Heart left ventricle (tissue), 7 donors: ENCODE measurements around the genes APC, REEP5, MCC and TMED7.

- PRO-cap, 6 experiments, result no peak in any of the 6 experiments
- RAMPAGE, long total RNA, 2 experiments, result no peak in any of the 2 experiments
- RRBS, result no CpG with 5 or more reads among the region's 3 CpGs
These were observed 8.7 kb upstream of the APC start for GRCh38 chr5:112728929-112729411.

DNA sequence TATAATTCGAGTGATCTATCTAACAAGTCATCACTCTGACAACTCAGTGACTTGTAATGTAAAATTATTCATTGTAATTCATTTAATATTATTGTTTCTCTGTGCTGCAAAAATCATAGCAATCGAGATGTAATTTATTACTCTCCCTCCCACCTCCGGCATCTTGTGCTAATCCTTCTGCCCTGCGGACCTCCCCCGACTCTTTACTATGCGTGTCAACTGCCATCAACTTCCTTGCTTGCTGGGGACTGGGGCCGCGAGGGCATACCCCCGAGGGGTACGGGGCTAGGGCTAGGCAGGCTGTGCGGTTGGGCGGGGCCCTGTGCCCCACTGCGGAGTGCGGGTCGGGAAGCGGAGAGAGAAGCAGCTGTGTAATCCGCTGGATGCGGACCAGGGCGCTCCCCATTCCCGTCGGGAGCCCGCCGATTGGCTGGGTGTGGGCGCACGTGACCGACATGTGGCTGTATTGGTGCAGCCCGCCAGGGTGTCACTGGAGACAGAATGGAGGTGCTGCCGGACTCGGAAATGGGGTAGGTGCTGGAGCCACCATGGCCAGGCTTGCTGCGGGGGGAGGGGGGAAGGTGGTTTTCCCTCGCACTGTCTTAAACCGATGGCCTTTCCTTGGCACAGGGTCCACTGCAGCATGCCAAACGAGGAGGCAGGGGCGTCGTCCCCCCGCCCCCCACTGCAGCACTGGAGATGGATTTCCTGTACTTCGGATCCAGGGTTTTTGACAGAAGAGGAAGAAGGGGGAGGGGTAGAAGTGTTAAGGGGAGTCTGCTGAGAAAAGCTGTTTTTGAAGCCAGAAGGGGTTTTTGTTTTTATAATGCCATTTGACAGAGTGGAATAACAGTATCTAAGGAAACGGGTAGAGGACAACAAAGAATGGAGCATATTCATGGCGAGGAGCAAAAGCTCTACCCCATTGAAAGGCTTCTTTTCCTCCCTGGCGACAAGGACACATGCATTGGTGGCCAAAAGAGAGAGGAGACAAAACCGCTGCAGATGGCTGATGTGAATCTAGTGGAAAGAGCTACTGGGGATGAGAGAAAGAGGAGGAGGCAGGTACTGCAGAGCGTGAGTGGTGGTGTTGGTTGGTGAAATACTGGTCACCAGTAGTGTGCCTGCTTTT lies at the start of gene APC:
Gene APC, plus strand, starts transcription at position 490 of the 1,132 bp plus-strand sequence.
- PRO-cap, 6 experiments, result peak in 6 of 6 experiments; most common plus-strand start position 493 of the sequence (in 5); most common minus-strand start position 365 of the sequence (in 4)
- RAMPAGE, long total RNA, 2 experiments, result start-site peak on the plus strand in 2 of 2 experiments, centred at positions 493 to 494 of the sequence, 67 to 94 reads per replicate
- RRBS, result no CpG with 5 or more reads among the region's 42 CpGs

- PRO-cap, 6 experiments, result no peak in any of the 6 experiments
- RAMPAGE, long total RNA, 2 experiments, result no peak in any of the 2 experiments
- RRBS, result no CpG with 5 or more reads among the region's 11 CpGs
These were observed 22.8 kb upstream of the SRP19 start for GRCh38 chr5:112837978-112839060.

- PRO-cap, 6 experiments, result no peak in any of the 6 experiments
- RAMPAGE, long total RNA, 2 experiments, result no peak in any of the 2 experiments
- RRBS, result no CpG with 5 or more reads among the region's 4 CpGs
These were observed 2.4 kb downstream of the SRP19 start for GRCh38 chr5:112863542-112863920.

GRCh38 chr5:112921902-112922824 lies at the start of gene REEP5:
TSS of gene REEP5 (minus strand) at chr5:112922227.
- PRO-cap, 6 experiments, result peak in 6 of 6 experiments; most common plus-strand start chr5:112922418 (in 1); most common minus-strand start chr5:112922210 (in 5)
- RAMPAGE, long total RNA, 2 experiments, result start-site peak on the minus strand in 2 of 2 experiments, at chr5:112922208-112922330 at its widest, 1,205 to 2,502 reads per replicate
- RRBS, result 1% methylated on average over 29 of the region's 72 CpGs

GRCh38 chr5:112977686-112977978 lies 1.0 kb downstream of the DCP2 start:
- PRO-cap, 6 experiments, result no peak in any of the 6 experiments
- RAMPAGE, long total RNA, 2 experiments, result no peak in any of the 2 experiments
- RRBS, result no CpG with 5 or more reads among the region's 5 CpGs

GRCh38 chr5:113013420-113014209 lies 37.0 kb downstream of the DCP2 start:
- PRO-cap, 6 experiments, result no peak in any of the 6 experiments
- RAMPAGE, long total RNA, 2 experiments, result no peak in any of the 2 experiments
- RRBS, result no CpG with 5 or more reads among the region's 3 CpGs

DNA sequence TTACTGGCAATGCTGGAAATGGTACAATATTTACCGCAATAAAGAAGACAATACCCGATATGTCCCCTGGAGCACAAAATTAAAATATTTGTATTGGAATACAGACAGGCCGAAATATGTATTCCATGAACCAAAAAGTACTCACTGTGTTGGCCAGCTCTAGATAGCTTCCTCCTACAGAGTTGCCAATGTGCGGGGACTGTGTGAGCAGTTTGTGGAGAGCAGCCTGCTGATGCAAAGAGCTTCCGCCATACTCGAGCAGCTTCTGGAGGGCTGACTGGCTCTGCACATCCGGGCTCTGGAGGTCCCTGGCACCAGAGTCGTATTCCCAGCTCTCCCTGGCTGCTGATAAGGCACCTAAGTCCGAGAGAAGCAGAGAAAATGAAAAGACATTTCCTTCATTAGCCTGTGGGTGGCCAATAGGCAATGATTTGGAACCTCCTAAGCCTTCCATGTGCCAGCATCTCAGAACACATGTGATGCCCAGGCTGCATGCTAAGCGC lies 94.4 kb downstream of the TSSK1B start:
- PRO-cap, 6 experiments, result no peak in any of the 6 experiments
- RAMPAGE, long total RNA, 2 experiments, result start-site peak on the minus strand in 1 of 2 experiments, centred at position 342 of the sequence, 10 reads per replicate
- RRBS, result no CpG with 5 or more reads among the region's 10 CpGs

DNA sequence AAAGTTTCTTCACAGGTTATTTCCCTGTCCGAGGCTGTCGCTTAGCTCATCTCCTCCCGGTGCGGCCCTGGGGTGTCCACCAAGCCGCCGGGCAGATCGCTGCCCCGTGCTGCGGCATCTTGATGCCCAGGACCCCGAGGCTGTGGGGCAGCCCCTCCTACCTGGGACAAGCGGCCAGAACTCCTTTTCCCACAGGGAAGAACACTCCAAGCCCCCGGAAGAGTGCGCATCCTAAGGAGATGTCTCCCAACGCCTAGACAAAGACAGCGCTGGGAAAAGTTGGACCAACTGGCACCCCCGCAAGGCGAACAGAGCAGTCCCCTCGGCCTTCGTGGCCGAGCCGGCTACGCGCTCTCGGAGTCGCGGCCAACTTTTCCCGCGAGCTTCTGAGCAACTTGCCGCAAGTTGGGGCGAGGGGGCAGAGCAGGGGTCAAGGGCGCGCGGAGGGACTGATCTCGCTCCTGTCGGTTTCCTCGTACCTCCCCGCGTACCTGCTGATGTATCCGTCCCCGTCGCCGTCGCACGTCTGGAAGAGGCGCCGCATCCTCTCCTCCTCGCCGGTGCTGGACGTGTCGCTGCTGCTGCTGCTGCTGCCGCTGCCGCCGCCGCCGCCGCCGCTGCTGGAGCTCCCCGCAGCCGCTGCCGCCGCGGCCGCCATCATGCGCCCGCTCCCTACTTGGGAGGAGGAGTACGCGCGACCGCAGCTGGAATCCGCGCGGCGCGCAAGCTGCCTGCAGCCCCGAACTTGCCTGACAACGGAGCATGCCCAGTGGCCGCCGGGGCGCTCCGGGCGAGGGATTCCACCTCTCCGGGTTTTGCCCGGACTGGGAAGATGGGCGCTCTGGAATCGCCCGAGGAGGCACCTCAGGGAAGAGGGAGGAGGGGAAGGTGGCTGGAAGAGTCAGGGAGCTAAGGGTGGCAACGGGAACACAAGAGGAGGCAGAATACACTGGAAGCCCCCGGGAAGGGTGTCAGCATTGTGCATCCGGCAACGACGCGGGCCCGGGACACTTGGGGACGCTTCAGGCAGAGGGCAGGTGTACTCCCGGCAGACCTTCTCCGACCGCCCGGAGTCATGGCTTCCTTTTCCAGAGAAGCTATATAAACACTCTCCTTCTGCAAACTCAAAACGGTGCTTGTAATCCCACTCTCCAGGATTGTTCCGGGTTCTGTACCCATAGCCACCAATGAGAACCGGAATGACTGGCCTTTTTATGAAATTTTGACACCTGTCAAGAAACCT lies at the start of gene MCC:
Gene MCC, minus strand, starts transcription at position 700 of the 1,243 bp plus-strand sequence.
- PRO-cap, 6 experiments, result peak in 6 of 6 experiments; most common plus-strand start position 805 of the sequence (in 4); most common minus-strand start position 671 of the sequence (in 4)
- RAMPAGE, long total RNA, 2 experiments, result no peak in any of the 2 experiments
- RRBS, result 6% methylated on average over 11 of the region's 101 CpGs

DNA sequence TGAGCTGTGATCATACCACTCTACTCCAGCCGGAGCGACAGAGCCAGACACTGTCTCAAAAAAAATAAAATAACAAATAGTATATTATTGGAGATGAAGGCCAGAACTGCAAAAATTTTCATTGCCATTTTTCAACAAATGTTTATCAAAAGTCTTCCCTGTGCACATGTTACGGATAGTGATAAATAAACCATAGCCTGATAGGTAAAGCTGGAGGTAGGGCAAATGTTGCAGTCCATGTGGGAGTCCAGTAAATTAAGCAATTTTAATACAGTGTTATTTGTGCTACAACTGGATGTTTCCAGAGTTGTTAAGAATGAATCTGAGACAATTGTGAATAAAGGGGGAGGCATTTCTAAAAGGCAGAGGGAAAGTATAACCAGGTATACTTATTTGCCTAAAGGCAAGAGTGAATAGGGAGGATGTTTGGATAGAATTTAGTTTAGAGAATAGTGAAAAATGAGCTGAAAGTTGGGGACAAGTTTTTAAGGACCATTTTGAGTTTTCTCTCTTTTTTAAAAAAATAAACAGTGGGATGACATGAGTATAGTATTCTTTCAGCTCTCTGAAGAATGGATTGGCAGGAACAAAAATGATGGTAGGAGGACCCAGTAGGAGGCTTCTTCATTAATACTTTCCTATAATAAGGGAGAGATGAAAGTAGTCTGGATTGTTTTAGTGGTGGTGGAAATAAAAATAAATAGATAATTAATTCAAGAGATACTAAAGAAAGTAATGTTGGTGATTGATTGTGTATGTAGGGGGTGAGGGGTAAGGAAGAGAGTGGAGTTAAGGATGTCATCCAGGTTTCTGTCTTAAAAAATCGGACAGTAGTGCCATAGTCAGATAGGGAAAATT lies 44.5 kb downstream of the YTHDC2 start:
- PRO-cap, 6 experiments, result no peak in any of the 6 experiments
- RAMPAGE, long total RNA, 2 experiments, result no peak in any of the 2 experiments
- RRBS, result no CpG with 5 or more reads among the region's 4 CpGs

GRCh38 chr5:114055696-114056776 lies 305.8 kb upstream of the KCNN2 start:
- PRO-cap, 6 experiments, result peak in 6 of 6 experiments; most common plus-strand start chr5:114056005 (in 3); most common minus-strand start chr5:114055882 (in 5)
- RAMPAGE, long total RNA, 2 experiments, result start-site peak on the plus strand in 2 of 2 experiments, at chr5:114055965-114056033 at its widest, 25 to 89 reads per replicate
- RRBS, result 2% methylated on average over 7 of the region's 57 CpGs

DNA sequence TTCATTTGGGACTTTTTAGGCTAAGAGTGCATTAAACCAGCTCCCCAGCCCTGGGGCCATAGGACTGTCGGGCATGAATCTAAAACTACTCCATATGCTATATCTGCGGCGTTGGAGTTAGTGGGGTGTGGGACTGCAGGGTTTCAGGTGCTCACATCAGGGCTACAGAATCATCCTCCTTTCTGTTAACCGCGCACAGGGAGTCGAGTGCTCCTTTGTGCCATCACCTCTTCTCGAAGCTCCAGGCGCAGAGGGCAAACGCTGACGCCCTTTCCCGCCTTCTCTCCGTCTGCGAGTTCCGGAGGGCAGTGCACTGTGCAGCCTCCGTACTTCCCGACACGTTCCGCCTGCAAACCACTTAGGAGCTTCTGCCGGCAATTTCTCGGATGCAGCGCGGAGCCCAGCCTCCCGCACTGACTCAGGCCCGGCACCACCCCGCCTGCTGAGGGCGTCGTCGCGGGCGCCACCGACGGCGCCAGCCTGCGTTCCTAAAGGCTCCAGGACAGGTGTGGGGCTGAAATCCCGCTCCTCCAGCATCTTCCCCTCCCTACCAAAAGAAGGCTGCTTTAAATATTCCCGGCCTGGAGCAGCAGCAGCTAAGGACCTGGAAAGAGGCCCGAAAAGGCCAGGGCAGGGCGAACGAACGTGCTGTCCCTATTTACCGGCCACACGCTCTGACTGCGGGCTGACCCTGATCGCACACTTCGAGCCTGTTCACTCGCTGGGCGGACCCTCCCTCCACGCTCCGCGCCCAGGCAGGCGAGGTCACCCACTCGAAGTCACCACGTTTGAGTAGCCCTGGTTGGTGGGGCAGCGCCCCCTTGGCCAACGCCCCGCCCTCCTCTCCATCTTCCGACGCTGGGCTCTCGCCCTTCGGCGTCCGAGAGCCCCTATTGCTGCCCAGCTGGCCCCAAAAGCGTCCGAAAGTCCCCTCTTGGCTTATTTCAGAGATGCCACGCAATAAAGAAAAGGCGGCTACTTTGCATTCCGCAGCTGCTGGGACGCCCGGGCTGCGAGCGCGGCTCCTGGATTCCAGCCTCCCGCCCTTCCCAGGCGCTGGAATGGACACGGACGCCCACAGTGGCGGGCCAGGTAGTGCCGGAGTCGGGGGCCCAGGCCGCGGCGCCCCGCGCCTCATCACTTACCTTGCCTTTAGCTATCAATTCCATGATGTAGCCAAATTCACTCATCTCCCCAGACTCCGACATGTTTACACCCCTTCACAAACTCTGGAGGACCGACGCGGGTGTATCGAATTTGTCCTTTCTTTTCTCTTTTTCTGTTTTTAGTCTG lies 9.6 kb upstream of the TRIM36 start:
- PRO-cap, 6 experiments, result no peak in any of the 6 experiments
- RAMPAGE, long total RNA, 2 experiments, result no peak in any of the 2 experiments
- RRBS, result 8% methylated on average over 23 of the region's 89 CpGs

- PRO-cap, 6 experiments, result no peak in any of the 6 experiments
- RAMPAGE, long total RNA, 2 experiments, result no peak in any of the 2 experiments
- RRBS, result 2% methylated on average over 20 of the region's 60 CpGs
These were observed 10.6 kb upstream of the TRIM36 start for GRCh38 chr5:115180126-115180869.

GRCh38 chr5:115455899-115456352 lies 88.6 kb downstream of the FEM1C start:
- PRO-cap, 6 experiments, result no peak in any of the 6 experiments
- RAMPAGE, long total RNA, 2 experiments, result no peak in any of the 2 experiments
- RRBS, result no CpG with 5 or more reads among the region's 5 CpGs

DNA sequence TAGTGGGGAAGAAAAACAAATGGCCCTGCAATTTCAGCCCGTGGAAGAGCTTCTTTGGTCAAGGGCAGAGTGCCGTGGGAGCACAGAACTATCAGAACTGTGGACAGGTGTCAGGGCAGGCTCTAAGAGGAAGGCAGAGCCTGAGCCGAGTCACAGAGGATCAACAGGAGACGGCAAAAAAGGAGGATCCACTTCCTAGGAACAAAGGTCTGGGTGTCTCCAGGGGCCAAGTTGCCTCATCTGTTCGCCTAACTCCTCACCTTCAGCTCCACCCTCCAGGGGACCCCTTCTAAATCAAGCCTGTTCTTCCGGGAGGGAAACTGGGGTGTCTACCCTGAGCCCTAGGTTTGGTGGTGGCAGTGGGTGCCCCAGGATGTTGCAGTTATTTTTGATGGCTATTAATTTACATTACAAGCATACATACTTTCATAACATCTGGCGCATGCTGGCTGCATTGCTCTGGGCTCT lies 88.0 kb downstream of the FEM1C start:
- PRO-cap, 6 experiments, result no peak in any of the 6 experiments
- RAMPAGE, long total RNA, 2 experiments, result no peak in any of the 2 experiments
- RRBS, result no CpG with 5 or more reads among the region's 7 CpGs

- PRO-cap, 6 experiments, result no peak in any of the 6 experiments
- RAMPAGE, long total RNA, 2 experiments, result no peak in any of the 2 experiments
- RRBS, result no CpG with 5 or more reads among the region's 9 CpGs
These were observed 13.1 kb upstream of the FEM1C start for GRCh38 chr5:115557353-115558469.

DNA sequence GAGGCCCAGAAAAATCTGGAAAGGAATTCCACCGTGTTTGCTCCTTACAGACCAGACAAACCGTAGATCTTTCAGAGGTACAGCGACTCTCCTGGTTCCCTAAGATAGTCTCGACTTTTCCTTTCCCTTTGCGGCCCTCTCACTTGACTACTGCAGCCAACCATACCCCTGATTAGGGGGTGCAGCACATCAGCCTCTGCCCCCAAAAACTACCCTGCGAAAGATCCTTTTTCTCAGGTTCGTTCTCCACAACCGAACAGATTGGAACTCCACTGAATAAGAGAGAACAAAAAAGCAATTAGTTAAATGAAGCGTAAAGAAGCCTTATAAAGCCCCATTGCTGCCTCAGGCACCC lies 329 bp upstream of the TICAM2 start:
- PRO-cap, 6 experiments, result peak in 2 of 6 experiments; most common plus-strand start position 54 of the sequence (in 2)
- RAMPAGE, long total RNA, 2 experiments, result no peak in any of the 2 experiments
- RRBS, result no CpG with 5 or more reads among the region's 9 CpGs

DNA sequence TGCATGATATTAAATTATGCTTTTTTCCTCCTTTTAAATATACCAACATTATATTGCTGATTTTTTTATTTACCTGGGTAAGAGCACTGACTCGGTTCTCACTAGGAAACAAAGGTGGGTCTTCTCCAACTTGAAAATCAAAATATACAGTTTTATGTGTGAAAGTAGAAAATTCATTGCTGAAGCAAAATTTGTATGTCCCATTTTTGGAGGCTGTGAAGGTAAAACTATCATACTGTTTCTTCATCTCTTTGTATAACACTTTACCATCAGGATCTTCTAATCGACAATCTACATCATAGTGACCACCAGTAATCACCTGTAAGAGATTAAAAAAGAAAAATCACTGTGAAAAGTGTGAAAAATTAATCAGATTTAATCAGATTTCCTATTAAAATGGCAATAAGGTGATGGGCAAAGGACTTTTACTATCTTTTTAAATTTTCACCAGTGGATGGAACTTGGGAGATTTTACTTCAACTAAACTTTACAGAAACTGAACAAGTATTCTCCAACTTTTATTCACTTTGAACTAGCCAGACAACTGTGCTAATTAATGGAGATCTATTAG lies 5.4 kb downstream of the TMED7 start:
- PRO-cap, 6 experiments, result no peak in any of the 6 experiments
- RAMPAGE, long total RNA, 2 experiments, result no peak in any of the 2 experiments
- RRBS, result no CpG with 5 or more reads among the region's 2 CpGs

DNA sequence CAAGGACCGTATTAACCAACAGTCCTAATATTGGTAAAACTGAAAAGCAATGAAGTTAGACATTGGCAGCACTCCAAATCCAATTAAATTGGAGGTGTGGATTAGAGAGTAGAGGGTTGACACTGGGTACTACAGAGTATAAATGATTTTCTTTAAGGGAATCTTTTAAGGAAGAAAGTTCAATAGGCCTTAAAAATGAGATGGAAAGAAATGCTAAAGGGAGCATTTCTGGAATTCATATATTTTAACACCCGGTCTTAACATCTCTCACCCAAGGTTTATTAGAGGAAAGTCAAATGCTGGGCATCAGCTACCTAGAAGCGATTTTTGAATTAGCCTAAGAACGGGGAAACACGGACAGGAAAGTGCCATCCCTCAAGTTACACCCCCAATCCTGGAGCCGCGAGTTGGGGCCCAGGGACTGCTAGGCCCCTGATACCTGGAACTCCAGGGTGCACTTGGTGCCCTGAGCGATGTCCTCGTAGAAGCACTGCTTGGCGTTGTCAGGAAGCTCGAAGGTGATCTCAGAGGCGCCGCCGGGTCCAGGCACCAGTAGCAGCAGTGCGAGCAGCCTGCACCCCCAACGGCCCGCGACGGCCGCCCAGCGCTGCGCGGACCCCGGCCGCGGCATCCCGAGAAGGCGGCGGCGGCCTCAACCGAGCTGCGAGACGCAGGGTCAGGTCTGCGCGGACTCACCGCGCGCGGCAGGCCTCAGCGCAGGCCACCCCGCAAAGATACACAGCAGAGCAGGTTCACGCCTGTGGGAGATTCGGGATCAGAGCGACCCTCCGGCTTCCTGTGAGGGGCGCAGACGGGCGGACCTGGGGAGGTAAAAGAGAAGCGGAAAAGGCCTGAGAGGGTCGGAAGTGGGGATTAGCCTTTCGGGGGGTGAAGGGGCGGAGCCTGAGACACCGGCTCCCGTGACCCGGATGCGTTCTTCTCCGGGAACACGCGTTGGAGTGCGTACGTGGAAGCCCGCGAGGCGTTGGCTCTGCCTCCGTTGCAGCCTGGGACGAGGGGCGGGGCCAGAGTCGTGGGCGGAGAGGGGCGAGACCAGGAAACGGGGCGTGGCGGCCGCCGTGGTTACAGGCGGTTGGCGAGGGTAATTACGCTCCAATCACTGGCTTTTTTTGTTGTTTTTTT lies at the start of gene TMED7:
Gene TMED7, minus strand, starts transcription at position 875 of the 1,143 bp plus-strand sequence.
- PRO-cap, 6 experiments, result peak in 6 of 6 experiments; most common plus-strand start position 527 of the sequence (in 3); most common minus-strand start position 849 of the sequence (in 3)
- RAMPAGE, long total RNA, 2 experiments, result no peak in any of the 2 experiments
- RRBS, result under 1% methylated on average over 14 of the region's 78 CpGs

- PRO-cap, 6 experiments, result no peak in any of the 6 experiments
- RAMPAGE, long total RNA, 2 experiments, result no peak in any of the 2 experiments
- RRBS, result no CpG with 5 or more reads among the region's 1 CpG
These were observed 89.1 kb downstream of the COMMD10 start for GRCh38 chr5:116173863-116174366.